ENCODE measurements around the gene TMEM248.

DNA sequence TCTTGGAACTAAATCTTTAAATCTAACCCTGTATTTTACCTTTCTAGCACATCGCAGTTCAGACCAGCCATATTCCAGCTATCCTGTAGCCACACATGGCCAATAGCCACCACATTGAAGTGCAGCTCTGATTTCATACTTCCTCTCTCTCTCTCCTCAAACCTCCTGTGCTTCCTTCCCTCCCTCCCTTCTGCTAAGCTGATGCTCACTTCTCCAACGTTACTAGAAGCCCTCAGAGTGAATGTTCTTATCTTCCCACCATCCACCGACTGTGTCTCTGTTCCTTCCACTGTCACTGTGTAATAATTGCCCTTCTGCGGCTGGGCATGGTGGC lies 574 bp upstream of the ERV3-1 start:
- RRBS, 2 experiments = no CpG with 5 or more reads among the region's 4 CpGs

DNA sequence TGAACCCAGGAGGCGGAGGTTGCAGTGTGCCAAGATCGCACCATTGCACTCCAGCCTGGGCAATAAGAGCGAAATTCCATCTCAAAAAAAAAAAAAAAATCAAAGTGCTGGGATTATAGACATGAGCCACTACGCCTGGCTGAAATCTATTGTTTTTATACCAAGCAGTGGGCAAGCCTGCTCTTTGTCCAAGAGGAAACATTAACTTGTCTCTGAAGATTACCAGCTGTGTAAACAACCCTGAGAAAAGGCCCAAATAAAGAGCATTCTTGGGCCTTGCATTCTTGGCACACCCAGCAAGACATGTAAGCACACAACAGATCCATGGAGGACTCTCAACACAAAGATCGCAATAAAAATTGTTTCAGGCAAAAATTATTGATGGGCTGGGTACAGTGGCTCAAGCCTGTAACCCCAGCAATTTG lies 127.3 kb upstream of the VKORC1L1 start:
- RRBS, 2 experiments = no CpG with 5 or more reads among the region's 5 CpGs

DNA sequence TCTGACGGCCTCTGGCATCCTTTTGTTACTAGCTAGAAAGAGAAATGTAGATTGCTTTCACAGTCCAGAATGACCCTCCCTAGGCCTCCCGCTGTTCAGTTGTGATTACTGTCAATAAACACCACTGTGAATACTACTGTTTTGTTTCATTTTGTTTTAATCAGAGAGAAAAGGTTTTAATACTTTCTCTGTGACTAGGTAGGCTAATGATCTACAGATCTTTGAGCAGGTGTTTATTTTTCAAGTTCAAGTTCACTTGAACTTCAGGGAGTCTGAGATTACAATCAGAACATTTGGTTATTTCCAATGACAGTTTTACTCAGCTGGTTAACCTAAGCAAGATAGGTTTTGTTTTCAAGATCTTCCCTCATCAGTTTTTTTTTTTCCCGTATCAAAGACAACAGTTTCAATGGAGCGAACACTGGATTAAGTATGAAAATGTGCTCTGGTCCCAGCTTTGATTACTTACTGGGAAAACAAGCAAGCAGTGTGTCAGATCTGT lies 34.7 kb downstream of the VKORC1L1 start:
- RRBS, 2 experiments = no CpG with 5 or more reads among the region's 4 CpGs

DNA sequence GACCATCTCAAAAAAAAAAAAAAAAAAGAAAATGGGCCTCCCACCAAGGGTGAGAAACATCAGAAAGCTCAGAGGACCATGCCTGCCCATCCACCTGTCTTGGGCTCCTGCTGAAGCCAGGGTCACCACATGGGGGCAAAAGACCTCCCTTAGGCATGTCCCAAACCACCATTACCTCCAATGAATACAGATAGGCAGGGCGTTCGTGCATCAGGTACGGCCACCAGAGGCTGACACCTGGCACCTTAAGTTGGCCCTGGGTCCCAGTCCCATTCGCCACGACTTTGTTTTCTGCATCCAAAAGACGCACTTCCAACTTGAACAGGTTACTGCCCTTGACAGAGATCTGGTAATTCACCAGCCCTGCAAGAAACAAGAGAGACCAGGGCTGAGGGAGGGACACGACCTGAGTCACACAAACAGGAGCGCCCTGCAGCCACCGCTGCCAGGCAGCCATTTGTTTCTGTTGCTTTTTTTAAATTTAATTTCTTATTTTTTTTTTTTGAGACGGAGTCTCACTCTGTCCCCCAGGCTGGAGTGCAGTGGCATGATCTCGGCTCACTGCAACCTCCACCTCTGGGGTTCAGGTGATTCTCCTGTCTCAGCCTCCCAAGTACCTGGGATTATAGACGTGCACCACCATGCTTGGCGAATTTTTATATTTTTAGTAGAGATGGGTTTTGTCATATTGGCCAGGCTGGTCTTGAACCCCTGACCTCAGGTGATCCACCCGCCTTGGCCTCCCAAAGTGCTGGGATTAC lies 6.0 kb downstream of the GUSB start:
- RRBS, 2 experiments = no CpG with 5 or more reads among the region's 14 CpGs

GRCh38 chr7:66031170-66031451 lies 44.5 kb upstream of the ASL start:
- RRBS, 2 experiments = no CpG with 5 or more reads among the region's 3 CpGs

DNA sequence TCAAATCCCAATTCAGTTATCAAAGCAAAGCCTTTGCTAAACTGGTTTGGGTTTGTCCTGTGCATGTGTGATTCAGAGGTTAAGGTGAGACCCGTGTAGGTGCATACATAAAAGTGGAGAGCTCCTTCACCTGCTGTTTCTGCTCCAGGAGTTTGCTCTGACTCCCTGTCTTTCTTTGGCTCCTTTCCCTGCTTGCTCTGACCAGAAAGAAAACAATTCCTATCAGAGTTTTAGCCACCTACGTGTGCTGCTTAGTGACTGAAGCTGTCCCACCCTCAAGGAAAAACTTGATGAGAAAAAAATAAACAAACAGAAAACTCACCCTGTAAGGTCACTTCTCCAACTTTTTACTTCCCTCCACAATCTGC lies 101.1 kb downstream of the TPST1 start:
- RRBS, 2 experiments = no CpG with 5 or more reads among the region's 2 CpGs

DNA sequence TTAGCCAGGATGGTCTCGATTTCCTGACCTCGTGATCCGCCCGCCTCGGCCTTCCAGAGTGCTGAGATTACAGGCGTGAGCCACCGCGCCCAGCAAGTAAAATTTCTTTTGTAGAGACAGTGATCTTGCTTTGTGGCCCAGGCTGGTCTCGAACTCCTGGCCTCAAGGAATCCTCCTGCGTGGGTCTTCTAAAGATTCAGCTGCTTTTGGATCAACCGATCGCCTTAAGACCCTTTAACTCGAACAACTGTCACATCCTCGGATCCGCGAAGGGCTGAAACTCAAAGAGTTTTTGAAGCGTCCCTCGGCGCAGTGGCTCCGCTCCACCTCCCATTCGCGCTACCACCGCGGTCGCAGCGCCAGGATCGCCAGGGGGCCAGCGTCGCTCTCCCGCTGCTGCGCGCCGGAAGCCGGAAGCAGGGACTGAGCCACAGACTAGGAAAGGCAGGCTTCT lies 25.2 kb downstream of the KCTD7 start:
- RRBS, 2 experiments = no CpG with 5 or more reads among the region's 34 CpGs

DNA sequence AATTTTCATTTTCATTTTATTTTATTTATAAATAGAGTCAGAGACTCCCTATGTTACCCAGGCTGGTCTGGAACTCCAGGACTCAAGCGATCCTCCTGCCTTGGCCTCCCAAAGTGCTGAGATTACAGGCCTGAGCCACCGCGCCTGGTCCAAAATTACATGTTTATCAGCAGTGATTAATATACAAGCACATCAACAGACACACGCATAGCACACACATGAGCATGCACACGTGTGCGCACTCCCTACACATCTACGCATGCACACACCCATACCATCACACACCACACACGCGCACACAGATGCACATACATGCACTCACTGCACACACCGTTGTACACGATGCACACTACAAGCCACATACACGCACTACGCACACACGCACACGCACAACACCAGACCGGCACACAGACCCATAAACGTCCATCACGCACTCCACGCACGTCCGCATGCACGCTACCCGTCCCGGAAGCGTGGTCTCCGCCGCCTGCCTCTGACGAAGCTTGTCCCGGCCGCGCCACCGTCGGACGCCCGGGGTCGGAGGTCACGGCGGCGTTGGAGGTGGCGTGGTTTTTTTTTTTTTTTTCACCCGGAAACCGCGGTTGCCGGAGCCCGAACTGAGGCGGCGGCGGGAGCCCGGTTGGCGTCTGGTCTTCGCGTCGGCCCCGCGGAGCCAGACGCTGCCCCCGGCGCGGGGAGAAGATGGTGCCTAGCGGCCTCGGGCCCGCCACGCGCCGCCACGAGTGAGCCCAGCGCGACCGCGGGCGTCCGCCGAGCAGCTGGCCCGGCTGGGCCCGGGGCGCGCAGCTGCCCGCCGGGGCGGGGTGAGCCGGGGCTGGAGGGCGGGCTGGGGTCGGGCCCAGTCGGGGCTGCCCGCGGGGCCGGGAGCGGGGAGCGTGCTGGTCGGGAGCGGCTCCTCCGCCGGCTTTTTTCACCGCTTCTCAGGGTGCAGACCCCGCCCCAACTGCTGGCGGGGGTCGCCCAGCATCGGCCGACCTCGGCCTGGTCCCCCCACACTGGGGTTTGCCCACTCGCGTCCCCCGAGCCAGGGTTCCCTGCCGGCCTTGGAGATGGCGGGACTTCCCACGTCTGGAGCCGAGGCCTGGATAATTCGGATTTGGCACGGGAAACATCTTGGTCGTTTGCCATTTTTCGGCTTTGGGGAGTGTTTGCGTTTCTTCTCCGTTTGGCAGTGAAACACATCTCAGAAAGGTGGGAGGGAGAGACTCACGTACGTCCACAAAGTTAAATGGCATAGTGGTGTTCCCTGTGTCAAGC lies at the start of gene TMEM248:
TMEM248 (plus strand) TSS at position 588 of the 1,278 bp plus-strand sequence.
- RRBS, 2 experiments = 1 to 2% methylated on average over 47 to 54 of the region's 115 CpGs

GRCh38 chr7:67101070-67101590 lies 104.5 kb downstream of the TYW1 start:
- RRBS, 2 experiments = no CpG with 5 or more reads among the region's 10 CpGs

GRCh38 chr7:68820711-68821033 lies 777.6 kb upstream of the AUTS2 start:
- RRBS, 2 experiments = 0% methylated on average over 1 of the region's 5 CpGs; no CpG with 5 or more reads in 1 of the 2 experiments

DNA sequence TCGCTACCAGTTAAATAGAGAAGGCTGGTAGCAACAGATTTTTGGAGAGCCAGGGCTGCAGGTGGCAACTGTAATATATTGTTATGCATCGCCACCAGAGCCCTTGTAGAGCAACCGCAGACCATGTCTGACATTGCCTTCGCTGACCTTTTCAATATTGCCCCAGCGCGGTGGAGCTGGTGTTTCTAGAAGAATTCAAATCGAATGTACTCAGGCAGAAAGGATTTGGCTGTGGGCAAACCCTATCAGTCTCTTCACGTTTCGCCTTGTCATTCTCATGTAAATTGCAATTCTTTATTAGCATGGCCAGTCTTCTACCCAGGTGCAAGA lies 490.2 kb upstream of the AUTS2 start:
- RRBS, 2 experiments = no CpG with 5 or more reads among the region's 9 CpGs

DNA sequence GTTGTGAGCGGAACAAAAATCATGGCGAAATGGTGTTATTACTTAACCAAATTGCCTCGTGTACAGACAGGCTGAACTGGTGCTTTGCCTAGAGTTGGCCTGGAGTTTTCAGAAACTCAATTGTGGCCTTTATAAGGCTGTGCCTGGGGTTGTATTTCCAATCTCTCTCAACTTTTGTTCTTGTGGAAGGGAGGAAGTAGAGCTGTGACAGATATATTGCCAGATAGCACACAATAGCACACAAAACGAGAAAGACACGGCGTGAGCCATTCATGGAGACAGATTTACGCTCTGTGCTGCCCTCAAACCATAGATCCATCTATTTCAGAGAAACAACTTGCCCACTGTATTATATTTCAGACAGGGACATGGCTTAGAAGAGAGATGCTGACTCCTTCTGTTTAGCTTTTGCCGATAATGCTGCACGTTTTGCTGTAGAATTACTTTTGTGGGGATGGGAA lies 80.2 kb downstream of the AUTS2 start:
- RRBS, 2 experiments = no CpG with 5 or more reads among the region's 9 CpGs

DNA sequence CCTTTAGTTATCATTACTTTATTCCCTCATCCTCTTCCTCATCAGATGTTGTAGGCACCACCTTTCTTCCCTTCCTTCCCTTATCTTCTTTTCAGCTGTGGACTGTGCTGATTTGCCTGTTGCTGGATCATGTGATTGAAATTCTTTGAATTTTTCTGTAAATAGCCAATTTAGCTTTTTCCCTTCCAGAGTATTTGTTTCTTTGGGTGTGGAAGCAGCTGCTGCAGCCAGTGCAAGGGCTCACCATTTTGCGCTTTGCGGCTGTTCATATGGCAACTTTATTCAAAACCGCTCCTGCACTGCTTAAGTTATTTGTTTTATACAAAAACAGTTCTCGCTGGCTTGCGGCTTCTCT lies 151.1 kb downstream of the AUTS2 start:
- RRBS, 2 experiments = no CpG with 5 or more reads among the region's 5 CpGs

GRCh38 chr7:69775128-69775689 lies 176.9 kb downstream of the AUTS2 start:
- RRBS, 2 experiments = no CpG with 5 or more reads among the region's 4 CpGs

DNA sequence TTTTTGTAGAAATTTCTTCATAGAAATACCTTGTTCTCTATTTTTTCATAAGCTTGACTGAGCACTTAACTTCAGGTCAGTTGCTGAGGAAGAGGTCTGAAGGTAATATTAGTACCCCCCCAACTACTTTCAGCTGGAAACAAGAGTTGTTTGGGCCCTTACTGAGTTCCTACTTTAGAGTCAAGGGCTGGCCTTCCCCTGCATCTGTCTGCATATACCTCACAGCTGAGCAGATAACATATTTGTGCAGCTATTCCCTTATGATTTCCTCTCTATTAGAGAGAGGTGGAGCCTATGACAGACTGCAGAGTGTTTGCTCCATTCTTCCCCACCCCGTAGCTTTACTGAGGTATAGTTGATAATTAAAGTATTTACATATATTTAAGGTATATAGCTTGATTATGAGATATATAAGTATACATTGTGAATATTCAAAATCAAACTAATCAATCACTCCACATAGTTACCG lies 355.5 kb downstream of the AUTS2 start:
- RRBS, 2 experiments = no CpG with 5 or more reads among the region's 2 CpGs

DNA sequence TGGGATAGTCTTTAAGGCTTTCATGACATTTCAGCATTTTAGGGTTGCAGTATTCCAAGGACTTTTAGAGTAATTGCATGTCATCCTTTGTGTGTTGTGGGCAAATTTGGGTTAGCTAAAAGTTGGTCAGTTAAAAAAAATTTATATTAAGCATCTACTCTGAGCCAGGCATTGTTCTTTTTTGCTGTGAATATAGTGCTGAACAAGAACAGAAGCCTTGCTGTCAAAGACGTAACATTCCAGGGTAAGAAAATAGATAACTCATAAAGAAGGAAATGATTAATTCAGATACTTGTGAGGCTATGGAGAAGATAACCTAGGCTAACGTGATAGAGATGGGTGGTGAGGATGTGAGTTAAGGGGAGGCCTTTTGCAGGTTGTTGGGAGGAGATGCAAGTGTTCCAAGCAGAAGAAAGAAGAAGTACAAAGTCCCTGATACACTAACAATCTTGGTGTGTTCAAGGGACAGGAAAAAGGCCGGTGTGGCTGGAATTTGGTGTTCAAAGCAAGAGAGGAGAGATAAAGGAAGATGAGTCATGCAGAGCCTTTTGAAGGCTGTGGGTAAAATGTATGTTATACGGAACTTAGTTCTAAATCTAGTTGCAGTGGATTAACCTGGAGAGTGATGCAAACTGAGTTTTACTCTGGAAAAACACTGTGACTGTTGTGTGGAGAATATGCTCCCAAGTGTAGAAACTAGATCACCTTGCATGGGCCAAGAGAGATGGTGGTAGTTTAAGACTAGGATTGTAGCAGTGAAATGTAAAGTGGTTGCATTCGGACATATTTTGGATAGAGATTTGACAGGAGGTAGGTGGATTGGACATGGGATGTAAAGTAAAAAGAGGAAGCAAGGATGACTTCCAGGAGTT lies 610.3 kb downstream of the AUTS2 start:
- RRBS, 2 experiments = no CpG with 5 or more reads among the region's 5 CpGs

DNA sequence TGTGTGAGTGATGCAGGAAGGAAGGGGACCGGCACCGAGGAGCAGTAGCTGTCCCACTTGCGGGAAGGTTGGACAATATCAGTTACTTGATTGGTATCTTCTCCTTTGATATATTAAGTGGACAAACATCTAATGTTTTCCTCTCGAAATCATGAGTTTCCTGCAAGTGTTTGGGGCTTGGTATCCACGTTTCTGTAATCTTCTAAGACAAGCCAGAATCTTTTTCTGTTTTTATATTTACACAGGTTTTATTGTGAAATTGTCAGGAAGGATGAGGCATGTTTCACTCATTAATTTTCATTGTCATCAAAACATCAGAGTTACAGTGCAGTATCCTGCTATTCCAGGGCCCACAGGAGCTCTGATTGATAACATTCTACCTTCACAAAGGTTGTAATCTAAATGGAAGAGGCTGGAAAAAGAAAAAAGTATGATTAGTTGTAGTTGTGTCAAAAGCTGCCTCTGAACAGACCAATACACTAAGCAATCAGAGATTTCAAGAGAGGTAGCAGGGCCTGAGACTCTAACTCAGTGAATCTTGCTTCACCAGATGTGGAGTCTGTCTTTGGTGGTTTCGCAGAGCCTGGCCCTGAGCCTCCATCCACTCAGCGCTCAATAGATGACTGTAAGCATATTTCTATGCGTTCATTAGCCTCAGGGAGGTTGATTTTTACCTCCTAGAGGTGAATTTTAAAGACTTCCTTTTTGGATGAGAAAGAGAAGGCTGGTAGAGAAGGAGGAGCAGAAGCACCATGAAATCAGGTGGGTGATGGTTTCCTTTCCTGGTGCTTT lies 627.2 kb upstream of the GALNT17 start:
- RRBS, 2 experiments = no CpG with 5 or more reads among the region's 8 CpGs

DNA sequence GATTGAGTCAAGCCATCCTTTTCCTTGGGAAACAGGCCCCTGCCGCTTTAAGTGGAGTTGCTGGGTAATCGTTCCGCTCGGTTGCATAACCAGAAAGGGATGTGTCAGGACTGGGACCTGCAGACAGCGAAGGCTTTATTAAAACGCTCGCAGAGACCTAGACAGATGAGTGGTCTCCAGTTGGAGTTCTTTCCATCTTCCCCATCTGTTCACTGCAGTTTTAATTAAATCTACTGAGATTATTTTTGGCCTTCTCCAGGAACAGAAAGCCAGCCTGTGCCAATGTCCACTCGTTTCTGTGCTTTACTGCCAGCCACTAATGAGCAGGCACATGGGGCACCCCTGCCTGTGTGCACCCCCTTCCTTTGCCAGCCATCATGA lies 557.0 kb upstream of the GALNT17 start:
- RRBS, 2 experiments = no CpG with 5 or more reads among the region's 8 CpGs

- RRBS, 2 experiments = 5 to 10% methylated on average over 41 to 42 of the region's 94 CpGs
These were observed 535.8 kb upstream of the GALNT17 start for GRCh38 chr7:70595664-70597064.

Data from LNCaP clone FGC (cell line).